NB4 (cell line): Measurements from ENCODE around the genes BCAT1 and ETFRF1.

- RRBS = no CpG with 5 or more reads among the region's 7 CpGs
Measured at GRCh38 chr12:23617692-23618372, 331.6 kb downstream of the SOX5 start.

DNA sequence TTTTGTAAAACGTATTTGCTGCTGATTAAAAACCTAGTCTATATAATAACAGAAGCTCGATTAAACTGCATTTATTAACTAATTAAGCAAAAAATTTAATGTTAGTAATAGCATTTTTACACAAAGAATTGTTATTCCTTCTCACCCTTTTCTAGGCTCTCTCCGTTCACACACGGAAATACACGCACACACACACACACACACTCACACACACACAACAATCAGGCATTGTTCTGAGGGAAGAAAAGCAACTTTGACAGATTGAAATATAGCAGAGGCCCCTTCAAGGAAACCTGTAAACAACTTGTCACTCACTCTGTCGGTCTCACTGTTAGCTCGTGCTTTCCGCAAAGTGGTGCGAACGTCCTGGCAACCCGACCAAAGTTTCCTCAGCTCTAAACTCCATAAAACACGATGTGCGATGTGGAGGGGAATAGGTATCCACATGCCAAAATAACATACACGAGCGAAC, 644 bp upstream of the SOX5 start:
- RRBS = no CpG with 5 or more reads among the region's 15 CpGs

DNA sequence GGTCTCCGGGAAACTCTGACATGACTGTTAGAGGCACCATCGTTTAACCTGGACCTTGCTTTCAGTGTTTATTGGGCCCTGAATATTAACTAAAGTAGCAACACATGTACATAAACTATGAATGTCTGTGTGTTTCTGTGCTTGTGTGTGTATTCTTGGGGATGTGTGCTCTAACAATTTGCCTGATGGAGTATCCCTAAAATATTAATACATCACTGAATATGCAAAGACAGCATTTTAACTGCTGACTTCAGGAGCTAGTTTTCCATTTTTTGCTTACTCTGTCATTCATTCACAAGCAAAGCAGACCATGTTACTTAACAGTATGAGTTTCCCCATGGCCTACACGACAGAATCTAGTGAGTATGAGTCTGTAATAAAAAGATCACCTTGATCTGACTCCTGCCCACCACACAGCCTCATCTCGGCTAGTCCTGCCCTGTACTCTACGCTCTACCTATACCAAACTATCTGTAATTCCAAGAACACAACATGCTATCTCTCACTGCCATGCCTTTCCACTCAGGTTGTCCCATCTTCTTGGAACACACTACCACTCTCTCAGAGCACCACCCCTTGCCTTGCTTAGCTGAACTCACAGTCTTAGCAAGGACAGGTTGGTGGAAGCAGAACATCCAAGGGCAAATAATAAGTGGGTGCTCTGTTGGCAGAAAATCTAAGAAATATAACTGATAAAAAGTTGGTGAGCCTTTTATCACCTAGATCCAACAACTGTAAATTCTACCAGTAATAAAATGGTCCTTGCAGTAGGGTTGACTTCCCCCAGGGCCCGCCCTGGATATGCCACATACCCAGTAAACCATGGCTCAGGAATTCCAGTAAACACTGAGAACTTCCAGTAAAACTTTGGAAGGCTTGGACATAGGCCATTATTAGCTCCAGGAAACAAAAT, 402.6 kb downstream of the BCAT1 start:
- RRBS = no CpG with 5 or more reads among the region's 6 CpGs

DNA sequence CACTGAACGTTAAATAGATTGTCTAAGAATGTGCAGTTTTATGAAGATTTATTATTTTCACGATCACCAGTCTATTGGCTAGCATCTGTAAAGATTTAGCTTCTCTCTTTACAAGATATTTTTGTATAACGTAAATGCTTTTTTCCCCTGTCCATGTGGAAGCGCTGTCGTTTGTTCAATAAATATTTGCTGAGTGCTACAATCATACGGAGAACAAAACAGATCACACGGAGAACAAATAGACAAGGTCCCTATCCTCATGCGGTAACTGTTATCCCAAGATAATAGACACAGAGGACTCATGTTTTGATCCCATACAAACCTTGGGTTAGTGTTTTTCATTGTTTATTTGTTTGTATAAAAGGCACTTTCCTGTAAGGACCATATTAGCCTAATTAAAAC, 397.5 kb downstream of the BCAT1 start:
- RRBS = no CpG with 5 or more reads among the region's 8 CpGs

- RRBS = 76% methylated on average over 1 of the region's 15 CpGs
Measured at GRCh38 chr12:24584004-24584431, 364.9 kb downstream of the BCAT1 start.

- RRBS = no CpG with 5 or more reads among the region's 6 CpGs
Measured at GRCh38 chr12:24933079-24933608, 15.8 kb downstream of the BCAT1 start.

DNA sequence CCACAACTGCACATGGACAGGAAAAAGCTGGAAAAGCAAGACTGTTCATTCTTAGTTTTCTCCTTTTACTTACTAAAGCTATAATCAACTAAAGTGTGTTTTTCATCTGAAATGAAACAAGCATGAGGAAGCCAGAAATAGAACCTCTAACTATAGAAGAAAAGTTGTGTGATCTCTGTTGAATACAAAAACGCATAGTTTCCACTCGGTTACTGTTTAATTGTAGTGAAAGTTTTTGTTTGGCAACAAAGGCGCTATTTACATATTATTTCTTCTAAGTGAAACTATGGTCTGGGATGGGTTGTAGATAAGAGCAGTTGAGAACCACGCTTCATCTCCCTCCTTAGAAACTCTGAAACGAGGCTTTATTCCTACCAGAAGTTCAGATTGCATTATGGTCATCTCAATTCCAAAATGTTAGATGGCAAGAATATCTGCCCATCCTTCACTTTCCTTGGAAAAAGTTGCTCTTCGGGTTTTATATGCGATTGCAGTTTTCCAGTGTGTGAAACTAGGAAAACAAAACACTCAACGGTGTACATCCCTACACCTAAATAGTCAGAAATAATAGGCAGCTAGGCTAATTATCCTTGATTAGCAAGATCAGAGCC, 1.1 kb downstream of the BCAT1 start:
- RRBS = no CpG with 5 or more reads among the region's 8 CpGs

GRCh38 chr12:24948800-24949663, at the start of gene BCAT1:
Gene BCAT1 (minus strand): TSS chr12:24949101.
- RRBS = under 1% methylated on average over 8 of the region's 49 CpGs

DNA sequence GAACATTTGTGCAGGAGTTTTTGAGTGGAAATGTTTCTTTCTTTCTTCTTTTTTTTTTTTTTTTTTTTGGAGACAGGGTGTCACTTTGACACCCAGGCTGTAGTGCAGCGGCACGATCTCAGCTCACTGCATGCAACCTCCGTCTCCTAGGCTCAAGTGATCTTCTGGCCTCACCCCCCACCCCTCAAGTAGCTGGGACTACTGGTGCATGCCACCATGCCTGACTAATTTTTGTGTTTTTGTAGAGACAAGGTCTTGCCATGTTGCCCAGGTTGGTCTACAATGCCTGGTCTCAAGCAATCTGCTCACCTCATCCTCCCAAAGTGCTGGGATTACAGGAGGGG, 34.4 kb upstream of the IRAG2 start:
- RRBS = no CpG with 5 or more reads among the region's 3 CpGs

DNA sequence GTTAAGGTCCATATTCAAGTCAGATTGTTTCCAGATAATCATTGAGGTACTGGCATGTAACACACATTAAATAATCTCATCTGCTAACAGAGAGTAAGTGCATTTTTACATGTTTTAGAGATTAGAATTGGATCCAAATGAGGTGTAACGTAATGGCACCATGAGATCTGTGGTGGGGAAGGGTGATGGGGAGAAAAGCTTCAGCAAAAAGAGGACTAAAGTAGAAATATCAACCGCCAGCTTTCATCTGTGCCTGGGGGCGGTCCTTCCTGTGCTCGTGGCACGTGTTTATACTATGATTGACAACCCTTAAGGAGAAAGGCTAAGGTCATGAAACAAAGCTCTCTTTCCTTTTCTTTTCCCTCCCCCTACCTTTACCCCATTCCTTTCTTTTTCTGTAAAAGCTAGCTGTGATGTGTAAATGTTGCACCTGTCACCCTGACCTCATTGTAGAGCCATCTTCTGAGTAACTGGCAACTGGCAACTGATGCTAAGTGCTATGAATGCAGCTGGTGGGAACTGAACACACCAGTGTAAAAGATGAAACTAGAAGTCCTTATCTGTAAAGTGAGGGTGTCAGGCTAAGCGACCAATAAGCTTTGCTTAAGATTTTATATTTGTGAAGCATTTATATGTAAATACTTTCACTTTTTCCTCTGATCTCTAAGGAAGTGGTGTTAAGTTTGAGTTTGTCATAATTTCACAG, 898 bp upstream of the IRAG2 start:
- RRBS = no CpG with 5 or more reads among the region's 6 CpGs

- RRBS = no CpG with 5 or more reads among the region's 5 CpGs
Measured at GRCh38 chr12:25056037-25056439, 3.5 kb downstream of the IRAG2 start.

DNA sequence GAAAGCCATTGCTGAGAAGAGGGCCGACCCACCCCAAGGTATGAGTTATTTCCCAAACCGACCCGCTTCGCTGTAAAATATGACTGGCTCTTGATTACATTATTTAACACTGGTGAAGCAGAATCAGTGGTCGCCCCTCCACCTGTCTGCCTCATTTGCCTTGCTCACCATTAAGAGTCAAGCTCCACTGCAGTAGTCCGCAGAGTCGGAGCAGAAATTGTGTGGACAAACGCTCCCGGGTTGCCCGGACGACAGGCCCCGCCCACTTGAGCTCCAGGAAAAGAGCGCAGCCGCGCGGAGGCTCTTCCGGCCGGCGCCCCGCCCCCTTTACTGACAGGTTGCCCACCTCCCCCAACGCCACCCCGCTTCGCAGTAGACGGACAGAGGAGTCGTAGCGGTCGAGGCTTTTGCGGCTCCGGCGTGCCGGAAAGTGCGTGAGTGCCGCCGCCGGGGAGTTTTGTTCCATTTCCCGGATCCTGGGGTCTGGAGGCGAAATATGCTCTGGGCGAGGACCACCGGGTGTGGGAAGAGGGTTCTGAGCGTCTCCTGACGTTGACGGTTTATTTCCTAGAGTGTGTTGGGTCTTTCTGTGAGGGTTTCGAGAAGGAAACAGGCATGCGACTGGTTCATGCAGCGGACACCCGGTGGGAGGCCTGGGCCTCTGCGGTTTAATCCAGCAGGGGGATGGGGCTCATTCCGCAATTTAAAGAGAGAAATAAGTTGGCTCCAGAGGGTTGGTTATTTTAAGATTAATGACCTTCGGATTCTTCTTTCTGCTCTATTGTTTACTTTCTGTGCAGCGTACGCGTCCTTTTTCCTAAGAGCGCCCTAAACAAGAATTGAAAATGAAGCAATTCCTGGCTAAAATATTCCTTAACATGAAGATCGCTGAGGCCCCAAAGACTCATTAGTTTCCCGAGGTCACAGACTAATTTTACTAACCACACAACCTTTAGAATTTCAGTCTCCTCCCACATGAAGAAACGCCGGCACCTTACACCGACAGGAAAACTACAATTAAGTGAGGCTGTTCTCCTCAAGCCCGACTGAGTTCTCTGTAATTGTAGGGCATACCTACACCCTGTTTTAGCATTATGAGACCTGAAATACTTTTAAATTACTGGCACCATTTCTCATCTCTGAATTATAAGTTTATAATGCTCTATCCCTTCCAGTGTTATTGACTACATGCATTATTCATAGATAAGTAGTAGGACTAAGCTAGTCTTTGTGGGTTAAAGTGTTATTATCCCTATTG, at the start of gene ETFRF1:
ETFRF1 (plus strand) TSS at position 330 of the 1,258 bp plus-strand sequence.
- RRBS = under 1% methylated on average over 19 of the region's 59 CpGs

DNA sequence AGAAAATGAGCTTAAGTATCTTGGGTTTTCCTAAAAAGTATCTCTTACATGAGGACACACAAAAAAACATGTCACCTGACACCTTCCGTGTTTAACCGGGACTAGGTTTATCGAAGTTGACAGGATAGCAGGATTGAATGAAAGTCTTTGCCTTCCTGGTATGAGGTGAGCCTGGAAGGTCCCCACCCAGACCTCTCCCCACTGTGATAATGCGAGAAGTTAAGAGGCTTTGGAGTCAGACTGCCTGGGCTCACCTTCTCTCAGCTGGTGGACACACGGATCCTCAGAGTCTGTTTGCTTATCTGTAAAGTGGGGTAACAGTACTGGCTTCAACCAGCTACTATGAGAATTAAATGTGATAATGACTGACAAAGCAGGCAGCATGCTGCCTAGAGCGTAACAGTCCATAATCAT, 133.7 kb upstream of the KRAS start:
- RRBS = no CpG with 5 or more reads among the region's 6 CpGs

DNA sequence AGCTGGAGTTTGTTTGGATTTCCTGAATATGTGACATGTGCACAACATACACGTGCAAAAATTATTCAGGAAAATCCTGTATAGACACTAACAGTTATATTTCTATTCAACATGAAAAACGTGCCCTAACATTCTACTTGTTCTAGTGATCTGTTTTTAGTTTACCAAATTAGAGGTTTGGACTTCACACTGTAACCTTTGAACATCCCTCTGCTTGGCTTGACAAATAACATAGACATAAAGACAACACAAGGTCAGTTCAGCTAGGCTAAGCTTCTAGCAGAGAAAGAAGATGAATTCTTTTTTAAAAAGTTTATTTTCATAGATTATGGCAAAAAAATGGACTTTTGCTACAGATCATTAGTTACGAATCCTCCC, 31.2 kb downstream of the LMNTD1 start:
- RRBS = no CpG with 5 or more reads among the region's 3 CpGs

- RRBS = no CpG with 5 or more reads among the region's 8 CpGs
Measured at GRCh38 chr12:25962922-25963888, 4.7 kb downstream of the RASSF8 start.

DNA sequence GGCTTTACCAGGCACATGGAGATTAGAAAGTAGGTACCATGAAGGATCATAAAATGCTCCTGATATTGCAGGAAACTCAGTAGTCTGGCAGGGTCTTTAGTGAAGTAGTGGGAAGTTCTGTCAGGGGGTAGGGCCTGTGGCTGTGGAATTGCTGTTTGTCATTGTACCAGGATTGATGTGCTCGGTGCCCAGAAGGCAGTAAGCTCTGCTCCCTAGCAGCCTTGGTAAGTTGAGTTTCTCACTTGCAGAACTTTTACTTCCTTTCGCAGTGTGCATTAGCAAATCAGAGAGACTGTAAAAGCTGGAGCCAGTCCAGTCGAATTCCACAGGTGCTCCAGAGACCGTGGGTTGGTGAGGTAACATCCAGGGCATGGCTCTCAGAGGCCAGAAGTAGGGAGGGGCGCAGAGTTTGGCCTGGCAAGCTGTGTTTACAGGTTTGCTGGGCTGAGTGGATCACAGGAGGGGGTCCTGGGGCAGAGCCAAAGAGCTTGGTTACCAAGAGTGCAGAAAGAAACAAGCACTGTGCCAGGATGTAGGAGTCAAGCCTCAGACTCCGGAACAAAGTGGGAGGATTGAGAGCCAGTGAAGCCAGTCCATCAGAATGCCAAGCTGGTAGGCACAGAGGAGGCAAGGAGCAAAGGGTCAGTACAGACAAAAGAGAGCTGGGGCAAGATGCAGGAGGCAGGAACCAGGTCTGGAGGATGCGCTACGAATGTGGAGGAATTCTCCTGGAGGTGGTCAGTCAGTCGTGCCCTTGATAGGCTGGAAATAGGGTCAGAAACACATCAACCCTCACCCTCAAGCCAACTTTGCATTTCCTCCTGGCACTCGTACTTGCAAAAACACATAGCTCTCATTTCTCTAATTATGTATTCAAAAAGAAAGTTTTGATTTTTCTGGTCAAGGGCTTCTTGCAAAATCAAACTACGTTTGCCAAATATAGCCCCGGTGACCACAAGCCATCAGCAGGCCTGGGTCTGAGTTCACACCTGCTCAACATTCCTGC, 10.3 kb upstream of the BHLHE41 start:
- RRBS = no CpG with 5 or more reads among the region's 12 CpGs

DNA sequence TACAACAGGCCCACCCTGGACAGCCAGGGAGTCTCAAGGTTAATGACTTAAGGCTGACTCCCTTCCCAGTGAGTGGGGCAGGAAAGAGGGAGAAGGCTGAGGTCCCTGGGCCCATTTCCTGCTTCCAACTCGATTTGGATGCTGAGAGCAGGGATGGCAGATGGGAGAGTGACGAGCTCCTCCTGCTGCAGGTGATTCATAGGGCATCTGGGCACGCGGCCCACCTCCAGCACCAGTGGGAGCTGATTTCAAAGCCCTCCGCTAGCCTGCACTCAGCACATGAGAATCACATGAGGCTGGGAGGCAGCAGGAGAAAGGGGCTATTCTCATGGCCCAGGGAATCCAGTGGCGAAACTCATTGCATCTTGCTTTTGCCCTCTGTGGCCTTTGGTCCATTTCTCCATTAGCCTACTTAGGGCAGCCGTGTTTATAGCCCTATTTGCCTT, 90.8 kb downstream of the SSPN start:
- RRBS = no CpG with 5 or more reads among the region's 7 CpGs

GRCh38 chr12:26318188-26318969, 123.0 kb downstream of the SSPN start:
- RRBS = no CpG with 5 or more reads among the region's 4 CpGs

GRCh38 chr12:26473633-26474201, 278.3 kb downstream of the SSPN start:
- RRBS = no CpG with 5 or more reads among the region's 2 CpGs

GRCh38 chr12:26510263-26510687, 314.9 kb downstream of the SSPN start:
- RRBS = no CpG with 5 or more reads among the region's 2 CpGs